Colic lymph node (tissue), 1 donor: ENCODE data around the genes PCDHB10, PCDHGA6 and PCDHGB7.

GRCh38 chr5:140445690-140446196, 44.1 kb downstream of the ANKHD1 start:
- PRO-cap: no peak

GRCh38 chr5:140515298-140515633, 32.2 kb upstream of the EIF4EBP3 start:
- PRO-cap: no peak

GRCh38 chr5:140531112-140531990, 16.1 kb upstream of the EIF4EBP3 start:
- PRO-cap: no peak

GRCh38 chr5:140560175-140560756, 3.0 kb upstream of the SRA1 start:
- PRO-cap: no peak

DNA sequence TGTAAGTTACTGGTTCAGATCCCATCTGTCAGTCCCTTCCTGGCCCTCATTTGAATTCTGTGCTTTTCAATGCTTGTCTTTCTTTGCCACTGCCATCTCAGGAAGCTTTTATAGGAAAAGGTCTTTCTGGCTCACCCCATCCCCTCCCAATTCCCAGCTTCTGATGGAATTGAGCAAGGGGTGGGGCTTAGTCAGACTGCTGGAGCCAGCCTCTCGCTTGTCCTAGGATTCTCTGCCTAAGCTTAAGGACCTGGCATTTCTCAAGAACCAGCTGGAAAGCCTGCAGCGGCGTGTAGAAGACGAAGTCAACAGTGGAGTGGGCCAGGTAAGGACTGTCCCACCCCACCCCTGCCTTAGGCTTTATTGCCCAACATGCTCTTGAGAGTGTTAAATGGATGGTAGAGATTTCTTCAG, 1.0 kb downstream of the SLC35A4 start:
- PRO-cap: no peak

- PRO-cap: no peak
These were observed 9.5 kb downstream of the SLC35A4 start for GRCh38 chr5:140573949-140574705.

GRCh38 chr5:140595358-140595901, 30.8 kb downstream of the SLC35A4 start:
- PRO-cap: no peak

DNA sequence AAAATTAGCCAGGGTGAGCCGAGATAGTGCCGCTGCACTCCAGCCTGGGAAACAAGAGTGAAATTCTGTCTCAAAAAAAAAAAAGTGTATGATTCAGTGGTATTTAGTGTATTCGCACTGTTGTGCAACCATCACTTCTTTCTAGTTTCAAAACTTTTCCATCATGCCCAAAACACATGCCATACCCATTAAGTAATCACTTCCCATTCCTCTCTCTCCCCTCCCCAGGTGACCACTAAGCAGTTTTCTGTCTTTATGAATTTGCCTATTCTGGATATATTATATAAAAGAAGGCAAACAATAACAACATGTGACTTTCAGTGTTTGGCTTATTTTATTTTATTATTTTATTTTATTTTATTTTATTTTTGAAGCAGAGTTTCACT, 30.0 kb downstream of the CD14 start:
- PRO-cap: no peak

- PRO-cap: no peak
These were observed 950 bp downstream of the ZMAT2 start for GRCh38 chr5:140701248-140701545.

- PRO-cap: no peak
These were observed 320 bp downstream of the PCDHB4 start for GRCh38 chr5:141121963-141122313.

DNA sequence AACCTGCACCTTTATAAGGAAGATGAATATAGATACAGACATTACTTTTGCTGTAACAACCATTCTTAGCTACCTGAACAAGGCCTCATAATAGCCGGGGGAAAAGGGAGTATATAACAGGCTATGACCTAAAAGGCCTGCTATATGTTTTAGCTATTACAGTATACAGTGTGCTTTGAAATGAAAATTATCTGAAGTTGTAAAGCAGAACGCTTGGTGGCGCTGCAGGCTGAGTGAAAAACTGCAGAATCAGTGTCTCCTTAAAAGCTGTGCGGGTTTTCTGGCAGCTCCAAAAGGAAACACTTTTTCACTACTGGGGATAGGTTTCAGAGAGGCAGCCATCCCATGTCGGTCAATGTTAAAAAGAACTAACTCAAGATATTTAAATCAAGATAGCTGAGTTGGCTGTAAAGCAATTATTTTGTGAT, 5.7 kb downstream of the PCDHB6 start:
- PRO-cap: no peak

GRCh38 chr5:141191987-141192759, at the start of gene PCDHB10:
Gene PCDHB10, plus strand, starts transcription at chr5:141192353.
- PRO-cap: no peak

DNA sequence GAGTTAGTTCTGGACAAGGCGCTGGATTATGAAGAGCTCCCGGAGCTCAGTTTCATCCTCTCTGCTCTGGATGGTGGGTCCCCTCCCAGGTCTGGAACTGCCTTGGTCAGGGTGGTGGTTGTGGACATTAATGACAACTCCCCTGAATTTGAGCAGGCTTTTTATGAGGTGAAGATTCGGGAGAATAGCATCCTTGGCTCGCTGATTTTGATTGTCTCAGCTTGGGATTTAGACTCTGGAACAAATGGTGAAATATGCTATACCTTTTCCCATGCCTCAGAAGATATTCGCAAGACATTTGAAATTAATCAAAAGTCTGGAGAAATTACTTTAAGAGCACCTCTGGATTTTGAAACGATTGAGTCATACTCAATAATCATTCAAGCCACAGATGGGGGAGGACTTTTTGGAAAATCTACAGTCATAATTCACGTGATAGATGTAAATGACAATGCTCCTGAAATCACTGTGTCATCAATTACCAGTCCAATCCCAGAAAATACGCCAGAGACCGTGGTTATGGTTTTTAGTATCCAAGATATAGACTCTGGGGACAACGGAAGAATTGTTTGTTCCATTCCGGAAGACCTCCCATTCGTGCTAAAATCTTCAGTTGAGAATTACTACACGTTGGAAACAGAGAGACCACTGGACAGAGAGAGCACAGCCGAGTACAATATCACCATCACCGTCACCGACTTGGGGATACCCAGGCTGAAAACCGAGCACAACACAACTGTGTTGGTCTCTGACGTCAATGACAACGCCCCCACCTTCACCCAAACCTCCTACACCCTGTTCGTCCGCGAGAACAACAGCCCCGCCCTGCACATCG, 1.1 kb downstream of the PCDHB11 start:
- PRO-cap: no peak

DNA sequence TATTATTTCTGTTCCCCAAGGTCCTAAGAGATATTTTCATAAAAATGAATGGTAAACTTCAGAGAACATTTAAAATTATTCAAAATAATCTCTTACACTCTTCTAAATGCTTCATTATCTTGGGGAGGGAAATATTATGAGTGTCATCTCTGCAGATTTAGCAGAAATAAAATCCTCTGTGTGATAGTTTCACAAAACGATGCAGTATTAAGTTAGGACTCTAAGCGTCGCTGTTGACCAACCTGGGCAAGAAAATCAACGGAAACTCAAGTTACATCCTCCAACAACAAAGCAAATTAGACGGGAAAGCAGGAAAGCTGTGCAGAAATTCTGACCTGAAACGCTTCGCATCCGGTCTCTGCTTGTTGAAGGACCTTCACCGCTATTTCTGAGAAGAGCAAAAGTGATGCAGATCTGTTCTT, at the start of gene PCDHGA6:
TSS of gene PCDHGA6 (plus strand) at position 269 of the 422 bp plus-strand sequence.
- PRO-cap: no peak

DNA sequence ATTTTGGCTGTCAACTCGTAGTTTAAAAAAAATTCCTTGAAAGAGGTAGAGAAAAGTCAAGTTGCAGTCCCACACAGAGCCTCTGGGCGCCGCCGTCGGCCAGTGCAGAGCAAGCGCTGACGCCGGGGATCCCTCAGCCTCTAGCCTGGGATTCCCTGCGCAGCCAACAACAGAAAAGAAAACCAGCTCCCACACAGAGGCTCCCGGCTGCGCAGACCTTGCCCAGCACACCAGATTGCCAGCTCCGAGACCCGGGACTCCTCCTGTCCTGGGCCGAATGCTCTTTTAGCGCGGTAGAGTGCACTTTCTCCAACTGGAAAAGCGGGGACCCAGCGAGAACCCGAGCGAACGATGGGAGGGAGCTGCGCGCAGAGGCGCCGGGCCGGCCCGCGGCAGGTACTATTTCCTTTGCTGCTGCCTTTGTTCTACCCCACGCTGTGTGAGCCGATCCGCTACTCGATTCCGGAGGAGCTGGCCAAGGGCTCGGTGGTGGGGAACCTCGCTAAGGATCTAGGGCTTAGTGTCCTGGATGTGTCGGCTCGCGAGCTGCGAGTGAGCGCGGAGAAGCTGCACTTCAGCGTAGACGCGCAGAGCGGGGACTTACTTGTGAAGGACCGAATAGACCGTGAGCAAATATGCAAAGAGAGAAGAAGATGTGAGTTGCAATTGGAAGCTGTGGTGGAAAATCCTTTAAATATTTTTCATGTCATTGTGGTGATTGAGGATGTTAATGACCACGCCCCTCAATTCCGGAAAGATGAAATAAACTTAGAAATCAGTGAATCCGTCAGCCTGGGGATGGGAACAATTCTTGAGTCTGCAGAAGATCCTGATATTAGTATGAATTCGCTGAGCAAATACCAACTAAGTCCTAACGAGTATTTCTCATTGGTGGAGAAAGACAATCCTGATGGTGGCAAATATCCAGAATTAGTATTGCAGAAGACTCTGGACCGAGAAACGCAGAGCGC, at the start of gene PCDHGB7:
TSS of gene PCDHGB7 (plus strand) at position 169 of the 971 bp plus-strand sequence.
- PRO-cap: no peak

- PRO-cap: no peak
These were observed 16.4 kb downstream of the PCDHGC5 start for GRCh38 chr5:141505358-141505557.

GRCh38 chr5:141508325-141509548, 19.9 kb downstream of the PCDHGC5 start:
- PRO-cap: unidirectional peak, plus-strand start at chr5:141508589; unidirectional peak, plus-strand start at chr5:141508658; unidirectional peak, plus-strand start at chr5:141509124; bidirectional peak, plus-strand start at chr5:141509258, minus-strand start at chr5:141509165

DNA sequence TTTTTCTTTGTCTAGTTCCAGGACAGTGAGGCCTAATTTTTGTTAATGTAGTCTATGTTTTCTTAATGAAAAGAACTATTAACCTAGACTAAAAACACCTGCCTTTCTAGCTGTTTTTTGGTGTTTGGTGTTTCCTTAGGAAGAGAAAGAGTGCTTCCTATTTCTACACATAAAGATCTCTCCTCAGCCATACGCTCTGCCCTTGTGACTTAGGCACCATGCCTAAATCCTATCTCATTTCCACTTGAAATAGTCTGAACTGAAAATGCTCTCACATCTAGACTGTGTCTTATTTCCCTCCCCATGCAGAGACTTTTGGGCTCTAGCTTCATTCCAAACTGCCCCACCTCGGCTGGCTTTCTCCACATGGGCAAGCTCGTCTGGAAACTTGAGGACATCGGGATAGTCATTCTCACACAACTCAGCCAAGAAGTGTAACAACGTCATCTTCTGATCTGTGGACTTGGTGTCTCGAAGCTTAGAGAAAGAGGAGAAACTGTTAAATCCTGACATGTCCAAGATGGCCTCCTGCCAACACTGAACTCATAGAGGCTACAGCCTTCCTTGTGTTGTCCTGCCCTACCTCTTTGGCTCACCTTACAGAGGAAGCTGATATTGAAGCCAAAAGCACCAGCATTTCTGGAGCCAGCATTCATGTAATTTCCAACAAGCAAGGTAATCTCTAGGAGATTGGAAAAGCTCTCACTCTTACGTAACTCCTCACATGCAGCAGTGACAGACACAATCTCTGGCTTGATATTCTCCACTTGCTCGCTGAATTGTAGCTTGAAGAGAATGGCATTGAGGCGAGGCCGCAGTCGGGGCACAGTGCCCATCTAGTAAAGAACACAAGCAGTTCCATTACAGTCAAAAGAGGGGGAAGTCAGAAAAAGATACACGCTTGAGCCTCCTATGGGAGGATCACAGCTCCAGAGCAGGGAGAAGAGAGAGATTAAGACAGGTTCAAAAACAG, 39.5 kb downstream of the PCDHGC5 start:
- PRO-cap: no peak

DNA sequence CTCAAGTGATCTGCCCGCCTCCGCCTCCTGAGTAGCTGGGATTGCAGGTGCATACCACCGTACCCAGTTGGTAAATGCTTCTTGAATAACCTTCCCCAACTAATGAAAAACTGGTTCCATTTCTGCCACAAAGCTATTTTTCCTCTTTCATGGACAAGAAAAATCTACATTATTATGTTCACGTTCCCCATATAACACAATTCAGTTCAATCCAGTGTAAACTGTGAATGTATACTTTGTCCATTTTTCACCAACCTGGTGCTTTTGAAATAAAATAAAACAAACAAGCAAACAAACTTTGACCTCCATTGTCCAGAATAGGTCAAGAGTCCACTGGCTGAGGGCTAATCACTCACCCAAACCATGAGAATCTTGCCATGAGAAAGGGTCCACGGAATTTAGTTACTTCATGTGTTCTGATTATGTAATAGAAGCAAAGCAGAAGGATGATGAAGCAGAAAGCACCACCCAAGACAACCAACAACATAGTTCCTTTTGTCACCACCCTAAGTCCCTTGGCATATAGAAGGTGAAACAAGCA, 28.7 kb downstream of the DIAPH1 start:
- PRO-cap: no peak

- PRO-cap: no peak
These were observed 2.0 kb downstream of the HDAC3 start for GRCh38 chr5:141634507-141635259.